ENCODE measurements around the gene GLRA1.

GRCh38 chr5:151141484-151141982 lies 16.0 kb downstream of the ANXA6 start:
- PRO-cap, result no peak

GRCh38 chr5:151156034-151156893 lies 1.3 kb downstream of the ANXA6 start:
- PRO-cap, result no peak

DNA sequence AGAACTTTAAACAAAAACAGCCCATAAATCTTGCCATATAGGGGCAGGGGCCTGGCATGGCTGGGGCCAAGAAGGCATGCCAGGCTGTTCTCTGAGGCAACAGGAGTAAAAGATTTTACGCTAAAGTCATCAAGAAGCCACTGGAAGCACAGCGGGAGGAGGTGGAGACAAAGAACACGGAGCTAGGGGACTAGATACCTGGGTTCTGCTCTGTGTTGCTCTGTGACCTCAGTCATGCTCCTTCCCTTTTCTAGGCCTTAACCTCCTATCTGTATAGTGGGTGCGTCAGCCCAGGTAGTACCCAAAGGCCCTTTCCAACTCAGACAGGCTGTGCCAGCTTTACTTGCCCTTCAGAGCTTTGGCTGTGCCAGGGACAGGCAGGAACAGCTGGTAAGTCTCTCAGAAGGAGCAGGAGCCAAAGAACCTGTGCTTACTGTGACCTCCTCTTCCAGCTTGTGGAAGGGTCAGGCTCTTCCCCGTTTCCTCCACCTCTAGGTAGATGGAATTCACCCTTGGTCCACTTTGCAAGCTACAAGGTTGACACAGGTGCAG lies 1.9 kb downstream of the CCDC69 start:
- PRO-cap, result no peak

DNA sequence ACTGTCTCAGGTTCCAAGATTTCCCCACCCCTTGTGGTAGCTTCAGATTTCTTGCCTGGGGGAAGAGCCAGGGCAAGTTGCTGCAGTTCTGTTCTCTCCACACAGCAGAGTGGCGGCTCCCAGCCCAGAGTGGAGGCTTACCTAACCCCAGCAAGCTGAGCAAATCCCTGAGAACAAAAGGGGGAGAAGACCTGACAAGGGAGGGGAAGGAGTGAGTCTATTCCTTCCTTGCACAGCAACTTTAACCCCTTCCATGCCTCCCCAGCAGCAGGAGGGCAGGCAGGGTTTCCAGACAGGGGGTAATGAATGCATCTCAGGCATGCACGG lies 28.6 kb upstream of the FAT2 start:
- PRO-cap, result no peak

GRCh38 chr5:151679478-151679798 lies 7.3 kb downstream of the SPARC start:
- PRO-cap, result no peak

- PRO-cap, result no peak
These were observed 3.8 kb downstream of the SPARC start for GRCh38 chr5:151682852-151683394.

- PRO-cap, result no peak
These were observed 1.0 kb downstream of the SPARC start for GRCh38 chr5:151685460-151686325.

GRCh38 chr5:151739832-151740877 lies 18.3 kb downstream of the ATOX1 start:
- PRO-cap, result no peak

- PRO-cap, result no peak
These were observed at the start of gene GLRA1 for GRCh38 chr5:151924773-151925046. Gene GLRA1 (minus strand): TSS chr5:151924851.

DNA sequence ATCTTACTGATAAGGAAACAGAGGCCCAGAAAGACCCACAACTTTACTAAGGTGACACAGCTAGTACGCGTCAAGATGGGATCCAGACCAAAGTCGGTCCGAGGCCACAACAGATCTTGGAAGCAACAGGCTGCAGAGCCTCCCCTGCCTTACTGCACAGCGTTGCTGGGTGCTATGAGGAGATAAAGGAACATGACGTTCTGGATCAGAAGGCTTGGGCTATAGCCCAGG lies 144.2 kb downstream of the NMUR2 start:
- PRO-cap, result no peak

GRCh38 chr5:154189300-154190256 lies 955 bp upstream of the GALNT10 start:
- PRO-cap, result no peak

- PRO-cap, result no peak
These were observed 14.9 kb downstream of the GALNT10 start for GRCh38 chr5:154205336-154205956.

- PRO-cap, result no peak
These were observed 82.5 kb downstream of the GALNT10 start for GRCh38 chr5:154272825-154273663.

DNA sequence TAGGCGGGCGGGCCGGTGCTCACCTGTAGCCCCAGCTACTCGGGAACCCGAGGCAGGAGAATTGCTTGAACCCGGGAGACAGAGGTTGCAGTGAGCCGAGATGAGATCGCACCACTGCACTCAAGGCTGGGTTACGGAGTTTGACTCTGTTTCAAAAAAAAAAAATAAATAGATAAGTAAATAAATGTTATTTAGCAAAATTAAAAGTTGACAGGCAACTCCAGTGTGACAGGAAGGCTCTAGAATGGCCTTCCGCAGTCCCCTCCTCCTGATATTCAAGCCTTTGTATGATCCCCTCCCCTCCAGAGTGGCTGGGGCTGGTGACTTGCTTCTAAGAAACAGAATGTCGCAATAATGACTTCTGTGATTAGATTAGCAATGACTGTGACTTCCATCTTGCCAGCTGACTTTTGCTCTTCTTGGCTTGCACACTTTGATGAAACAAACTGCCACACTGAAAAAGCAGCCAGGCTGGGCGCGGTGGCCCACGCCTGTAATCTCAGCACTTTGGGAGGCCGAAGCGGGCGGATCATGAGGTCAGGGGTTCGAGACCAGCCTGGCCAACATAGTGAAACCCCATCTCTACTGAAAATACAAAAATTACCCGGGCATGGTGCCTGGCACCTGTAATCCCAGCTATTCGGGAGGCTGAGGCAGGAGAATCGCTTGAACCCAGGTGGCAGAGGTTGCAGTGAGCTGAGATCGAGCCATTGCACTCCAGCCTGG lies 106.5 kb upstream of the LARP1 start:
- PRO-cap, result no peak

- PRO-cap, result no peak
These were observed 62.9 kb upstream of the LARP1 start for GRCh38 chr5:154692151-154692900.

DNA sequence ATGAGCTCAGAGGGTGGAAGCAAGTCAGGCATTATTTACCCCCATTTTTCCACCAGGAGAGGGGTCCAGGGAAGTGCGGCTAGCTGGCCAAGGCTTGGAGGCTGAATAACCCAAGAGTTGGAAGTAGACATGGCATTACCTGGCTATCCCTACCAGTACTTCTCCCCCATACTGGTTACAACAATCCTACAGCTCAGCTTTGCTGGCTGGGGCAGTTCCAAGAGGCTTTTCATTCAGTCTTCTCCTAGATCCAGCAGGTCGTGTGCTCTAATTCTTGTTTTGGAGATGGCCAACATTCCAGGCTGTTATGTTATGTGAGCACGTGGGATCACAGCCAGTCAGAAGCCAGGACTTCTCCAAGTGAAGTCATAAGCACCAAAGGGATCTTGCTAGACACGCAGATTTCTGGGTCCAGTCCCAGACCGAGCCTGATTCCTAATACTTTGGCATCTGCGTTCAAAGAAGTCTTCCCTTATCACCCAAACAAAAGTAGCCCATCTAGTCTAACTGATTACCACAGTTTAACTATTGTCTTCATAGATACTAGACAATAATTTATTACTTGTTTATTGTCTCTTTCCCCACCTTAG lies 1.4 kb upstream of the LARP1 start:
- PRO-cap, result no peak

DNA sequence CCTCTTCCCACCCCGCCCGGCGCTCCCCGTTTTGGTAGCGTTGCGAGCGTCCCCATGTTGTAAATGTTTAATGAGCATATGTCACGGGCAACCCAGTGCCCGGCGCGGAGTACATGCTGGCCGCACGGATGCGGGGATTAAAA lies 1.3 kb downstream of the LARP1 start:
- PRO-cap, result no peak

DNA sequence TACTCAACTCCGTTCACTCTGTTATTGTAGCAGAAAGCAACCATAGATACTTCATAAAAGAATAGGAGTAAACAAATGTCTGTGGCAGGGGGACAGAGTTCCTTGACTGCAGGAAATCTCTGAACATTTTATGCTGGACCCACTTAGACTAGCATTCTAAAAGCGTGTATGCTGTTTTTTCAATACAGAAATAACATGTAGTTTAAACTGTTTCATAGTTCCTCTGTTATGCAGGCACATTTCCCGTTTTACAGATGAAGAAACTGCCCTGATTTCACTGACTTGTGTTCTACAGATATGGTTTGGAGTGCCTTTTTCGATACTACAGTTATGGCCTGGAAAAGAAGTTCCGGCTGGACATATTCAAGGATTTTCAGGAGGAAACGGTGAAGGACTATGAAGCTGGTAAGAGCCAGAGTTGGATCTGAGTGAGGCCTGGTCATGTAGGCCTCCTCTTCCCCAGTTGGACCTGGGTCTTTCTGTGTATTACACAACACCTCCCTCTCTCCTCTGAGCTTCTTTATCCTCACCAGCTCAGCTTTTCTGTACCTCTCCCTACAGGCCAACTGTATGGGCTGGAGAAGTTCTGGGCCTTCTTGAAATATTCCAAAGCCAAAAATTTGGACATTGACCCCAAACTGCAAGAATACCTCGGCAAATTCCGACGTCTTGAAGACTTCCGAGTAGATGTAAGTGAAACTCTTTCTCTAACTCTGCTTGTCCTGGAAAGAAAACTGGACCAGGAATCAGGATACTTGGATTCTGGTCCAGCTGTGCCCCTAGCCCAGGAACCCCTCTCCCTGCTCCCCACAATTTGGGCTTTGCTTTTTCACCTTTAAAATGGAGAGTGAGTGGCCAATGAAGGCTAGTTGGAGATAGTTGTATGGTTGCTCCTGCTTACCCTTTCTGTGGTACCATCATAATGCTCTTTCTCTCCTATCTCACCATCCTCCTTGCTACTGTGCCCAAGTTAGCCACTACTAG lies 39.2 kb downstream of the FAXDC2 start:
- PRO-cap, result no peak

DNA sequence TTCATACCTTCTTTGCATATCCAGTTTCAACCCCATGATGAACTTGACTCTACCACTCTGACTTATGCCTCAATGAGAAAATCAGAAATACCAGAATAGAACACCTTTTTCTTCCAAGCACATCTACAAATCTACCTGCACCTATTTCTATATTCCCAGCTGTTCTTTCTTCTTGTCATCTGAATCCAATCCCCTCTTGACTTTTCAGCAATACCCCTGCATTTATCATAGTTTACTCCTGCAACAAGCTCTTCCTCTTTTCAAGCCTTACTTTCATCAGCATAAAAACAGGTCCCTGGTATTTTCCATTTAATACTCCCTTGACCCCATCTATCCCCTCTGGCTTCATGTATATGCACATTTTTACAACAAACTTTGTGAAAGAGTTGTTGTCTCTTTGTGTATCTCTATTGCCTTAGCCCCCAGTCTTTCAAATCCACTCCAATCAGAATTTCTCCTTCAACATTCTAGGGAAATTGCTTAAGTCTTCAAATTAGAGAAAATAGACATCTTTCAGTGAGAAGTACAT lies 3.1 kb downstream of the GEMIN5 start:
- PRO-cap, result no peak

DNA sequence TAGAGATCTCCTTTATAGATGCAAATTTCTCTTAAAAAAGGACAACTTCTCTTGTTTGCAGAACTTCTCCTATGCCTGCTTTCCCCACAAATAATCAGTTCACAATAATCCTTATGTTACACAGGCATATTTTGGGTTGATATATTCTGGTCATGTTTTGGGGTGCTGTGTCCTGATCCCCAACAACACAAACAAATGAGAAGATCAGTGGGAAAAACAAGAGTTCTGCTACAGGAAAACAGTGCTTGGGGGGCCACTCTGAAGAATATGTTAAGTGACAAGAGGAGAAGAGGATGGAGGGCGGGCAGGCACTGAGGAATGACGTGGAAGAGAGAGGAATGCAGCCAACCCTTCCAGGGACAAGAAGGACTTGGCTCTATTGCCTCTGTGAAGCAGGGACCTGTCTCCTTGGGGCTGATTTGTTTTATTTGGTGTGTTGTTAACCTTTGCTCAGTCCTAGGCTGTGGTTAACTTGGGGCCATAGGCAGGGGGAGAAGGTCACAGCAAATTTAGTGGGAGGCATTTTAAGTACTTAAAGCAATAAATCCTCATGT lies 39.8 kb downstream of the KIF4B start:
- PRO-cap, result no peak

Measured in neutrophil (primary cell).